Foreskin keratinocyte (primary cell): ENCODE data around the genes NTRK1, FCRL1, PYDC5, FCRL6 and SLAMF8.

DNA sequence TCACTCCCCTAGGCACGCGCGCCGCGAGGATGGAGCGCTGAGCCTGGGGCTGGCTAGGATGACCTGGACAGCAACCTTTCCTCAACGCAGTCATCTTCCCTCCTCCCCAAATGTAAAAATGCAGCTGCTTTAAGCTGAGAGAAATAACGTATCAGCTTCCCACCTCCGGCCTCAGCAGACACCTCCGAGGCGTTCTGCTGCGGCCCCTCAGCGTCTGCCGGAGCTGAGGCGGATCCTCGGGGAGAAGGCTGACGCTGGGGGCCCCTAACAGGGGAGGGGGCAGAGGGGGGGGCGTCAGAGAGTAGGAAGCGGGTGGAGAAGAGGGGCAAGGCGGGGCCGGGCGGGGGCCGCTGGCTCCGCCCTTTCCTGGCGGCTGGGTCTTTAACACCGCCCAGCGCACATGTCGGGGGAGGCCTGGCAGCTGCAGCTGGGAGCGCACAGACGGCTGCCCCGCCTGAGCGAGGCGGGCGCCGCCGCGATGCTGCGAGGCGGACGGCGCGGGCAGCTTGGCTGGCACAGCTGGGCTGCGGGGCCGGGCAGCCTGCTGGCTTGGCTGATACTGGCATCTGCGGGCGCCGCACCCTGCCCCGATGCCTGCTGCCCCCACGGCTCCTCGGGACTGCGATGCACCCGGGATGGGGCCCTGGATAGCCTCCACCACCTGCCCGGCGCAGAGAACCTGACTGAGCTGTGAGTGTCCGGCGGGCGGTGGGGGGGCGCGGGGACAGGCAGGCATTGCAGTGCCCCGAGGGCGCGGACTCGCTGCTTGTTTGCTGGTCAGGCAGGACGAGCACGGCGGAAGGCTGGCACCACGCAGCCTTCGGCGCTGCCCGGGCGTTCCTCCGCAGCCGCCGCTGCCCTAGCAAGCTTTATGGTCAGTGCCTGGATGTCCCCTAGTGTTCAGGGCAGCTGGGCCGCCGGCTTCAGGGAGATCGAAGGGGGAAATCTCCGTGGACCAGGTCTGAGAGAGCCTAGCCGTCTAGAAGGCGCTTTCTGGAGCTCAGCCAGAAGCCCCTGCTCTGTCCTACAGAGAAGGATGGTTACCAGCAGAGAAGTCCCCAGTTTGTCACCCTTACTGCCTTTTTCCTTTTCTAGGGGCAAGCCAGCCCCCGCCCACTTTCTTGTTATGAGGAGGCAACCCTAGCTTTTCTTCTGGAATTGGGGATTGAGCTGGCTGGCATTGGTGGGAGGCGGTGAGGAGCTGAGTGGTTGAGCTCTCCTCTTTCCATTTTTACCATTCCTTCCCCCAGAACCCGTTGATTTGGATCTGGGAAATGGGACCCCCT, at the start of gene NTRK1:
Gene NTRK1 (plus strand): TSS at position 409 of the 1,286 bp plus-strand sequence.
- RAMPAGE, total RNA: no peak

- RAMPAGE, total RNA: no peak
Observed at GRCh38 chr1:156898036-156898756, 4.7 kb downstream of the PEAR1 start.

GRCh38 chr1:156935362-156935865, 15.0 kb downstream of the LRRC71 start:
- RAMPAGE, total RNA: no peak

DNA sequence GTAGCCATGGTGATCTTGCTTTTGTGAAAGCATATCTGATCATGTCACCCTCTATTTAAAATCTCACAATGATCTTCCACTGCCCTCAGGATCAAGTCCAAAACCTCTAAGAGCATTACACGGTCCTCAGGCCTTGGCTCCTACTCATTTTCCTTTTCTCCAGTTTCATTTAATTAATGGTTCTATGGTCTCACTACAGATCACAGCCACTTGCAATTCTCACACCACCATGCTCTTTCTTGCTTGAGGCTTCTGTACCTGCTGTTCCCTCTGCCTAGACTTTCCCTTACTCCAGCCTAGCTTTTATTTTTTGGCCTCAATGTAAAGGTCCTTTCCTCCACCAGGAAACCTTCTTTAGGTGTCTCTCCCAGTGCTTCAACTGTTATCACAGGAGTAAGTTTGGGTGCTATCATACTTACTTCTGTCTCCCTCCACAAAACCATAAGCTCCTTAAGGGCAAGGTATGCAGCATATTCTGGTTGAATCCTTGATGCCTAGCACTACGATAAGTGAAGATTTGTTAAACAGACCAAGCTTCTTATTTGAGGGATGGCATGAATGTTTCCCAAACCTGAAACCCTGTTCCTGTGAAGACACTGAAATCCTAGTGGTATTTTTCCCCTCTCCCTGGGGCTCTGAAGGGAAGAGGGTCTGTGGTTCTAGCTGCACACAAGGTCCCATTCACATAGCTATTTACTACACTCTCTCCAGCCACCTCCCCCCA, 11.9 kb downstream of the ARHGEF11 start:
- RAMPAGE, total RNA: no peak

DNA sequence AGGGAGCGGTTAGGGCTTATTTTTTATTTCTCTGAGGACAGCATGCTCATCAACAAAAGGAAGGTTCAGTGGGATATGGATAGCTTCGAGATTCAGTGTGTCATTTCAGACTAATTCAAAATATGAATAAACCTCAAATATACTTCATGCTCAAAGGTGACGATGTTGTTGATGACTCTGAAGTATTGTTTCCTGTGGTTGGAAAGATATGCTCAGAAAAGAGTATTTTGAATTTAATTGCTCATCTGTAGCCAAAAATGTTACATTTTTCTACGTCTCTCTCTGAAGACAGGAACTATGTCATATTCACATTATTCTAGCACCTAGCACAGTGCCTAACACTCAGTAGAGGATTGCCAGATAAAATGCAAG, 1.8 kb upstream of the FCRL3 start:
- RAMPAGE, total RNA: no peak

DNA sequence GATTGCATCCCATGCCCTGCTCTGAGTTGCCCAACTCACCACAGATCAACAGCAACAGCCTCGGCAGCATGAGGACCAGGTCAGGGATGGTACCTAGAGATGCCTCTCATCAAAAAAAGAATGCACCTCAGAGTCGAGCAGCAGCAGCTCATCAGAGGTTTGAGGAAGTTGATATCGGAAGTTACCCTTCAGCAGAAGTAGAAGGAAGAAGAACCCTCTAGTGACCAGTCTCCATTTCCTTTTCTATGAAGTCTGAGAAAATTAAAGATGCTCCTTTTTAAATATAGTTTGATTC, at the start of gene FCRL1:
Gene FCRL1 (minus strand): TSS at position 153 of the 295 bp plus-strand sequence.
- RAMPAGE, total RNA: no peak

DNA sequence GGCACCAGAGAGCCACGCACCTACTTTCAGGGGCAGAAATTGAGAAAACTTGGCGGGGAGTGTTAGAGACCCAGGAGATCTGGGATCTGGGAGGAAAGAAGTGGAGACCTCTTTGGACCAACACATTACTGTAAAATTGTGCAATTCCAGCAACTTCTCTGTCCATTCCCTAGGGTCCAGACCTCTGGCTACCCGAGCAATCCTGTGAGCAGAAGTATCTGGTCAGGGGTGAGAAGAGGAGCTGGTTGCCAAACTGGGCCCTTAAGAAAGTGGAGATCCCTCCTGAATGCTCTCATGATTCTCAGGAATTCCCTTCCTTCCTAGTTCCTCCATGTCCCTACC, 1.3 kb upstream of the KIRREL1 start:
- RAMPAGE, total RNA: no peak

GRCh38 chr1:158049107-158049762, 55.8 kb downstream of the KIRREL1 start:
- RAMPAGE, total RNA: no peak

GRCh38 chr1:158097464-158097779, 30.7 kb downstream of the SMIM42 start:
- RAMPAGE, total RNA: no peak

- RAMPAGE, total RNA: no peak
Observed at GRCh38 chr1:158833370-158833670, 2.2 kb downstream of the MNDA start.

DNA sequence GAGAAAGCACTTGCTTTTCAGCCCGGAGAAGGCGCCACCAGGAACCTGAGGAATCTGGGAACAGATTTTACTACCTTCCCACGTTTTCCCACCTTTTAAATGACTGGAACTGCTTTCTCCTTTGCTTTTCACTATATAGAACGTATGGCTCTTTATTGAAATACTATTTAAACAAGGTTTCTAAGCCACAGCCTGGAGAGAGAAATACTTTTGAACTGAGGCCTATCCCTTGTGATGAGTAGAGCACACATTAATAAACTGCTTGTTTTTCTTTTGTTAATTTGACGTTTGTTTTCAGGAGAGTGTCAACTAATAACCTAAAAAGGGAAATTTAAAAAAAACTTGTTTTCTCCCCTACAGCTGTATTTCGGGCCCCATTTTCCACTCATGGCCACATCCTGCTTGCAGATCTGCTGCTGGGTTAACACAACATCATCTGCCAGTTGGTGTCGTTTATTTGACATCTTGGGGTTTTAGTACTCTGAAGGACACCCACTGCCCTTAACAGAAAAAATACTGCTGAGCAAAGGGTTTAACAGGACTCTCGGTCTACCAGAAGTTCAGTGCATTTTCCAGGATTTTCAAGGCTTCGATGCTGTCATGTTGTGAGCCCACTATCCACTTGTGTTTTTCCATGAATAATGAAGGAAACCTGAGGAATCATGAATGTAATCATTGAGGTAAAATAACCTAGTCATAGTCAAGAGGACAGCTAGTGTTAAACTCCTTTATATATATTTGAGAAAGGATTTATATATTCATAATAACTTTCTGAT, 855 bp upstream of the PYHIN1 start:
- RAMPAGE, total RNA: no peak

DNA sequence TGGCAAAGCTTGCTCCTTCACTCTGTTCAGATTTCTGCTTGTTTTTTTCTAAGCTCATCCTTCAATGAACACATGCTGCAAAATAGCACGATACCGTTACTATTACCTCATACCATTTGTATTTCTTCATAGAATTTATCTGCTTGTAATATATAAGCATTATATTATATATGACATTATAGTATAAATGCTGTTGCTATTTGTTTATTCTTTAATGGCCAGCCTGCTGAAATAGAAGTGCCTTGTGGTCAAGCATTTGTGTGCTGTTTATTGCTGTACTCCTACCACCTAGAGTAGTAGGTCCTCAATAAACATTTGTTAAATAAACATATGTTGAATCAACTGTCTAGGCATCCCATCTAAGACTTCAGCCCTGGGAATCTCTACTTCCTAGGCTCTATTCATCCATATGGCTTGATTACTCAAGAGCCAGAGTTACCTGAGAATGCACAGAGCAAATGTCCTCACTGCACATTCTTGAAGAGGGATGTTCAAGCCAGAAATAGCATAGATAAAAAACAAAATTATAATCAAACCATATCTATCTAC, at the start of gene PYDC5:
Gene PYDC5 (minus strand): TSS at position 300 of the 549 bp plus-strand sequence.
- RAMPAGE, total RNA: no peak

- RAMPAGE, total RNA: no peak
Observed at GRCh38 chr1:159008648-159009125, 1.0 kb upstream of the IFI16 start.

DNA sequence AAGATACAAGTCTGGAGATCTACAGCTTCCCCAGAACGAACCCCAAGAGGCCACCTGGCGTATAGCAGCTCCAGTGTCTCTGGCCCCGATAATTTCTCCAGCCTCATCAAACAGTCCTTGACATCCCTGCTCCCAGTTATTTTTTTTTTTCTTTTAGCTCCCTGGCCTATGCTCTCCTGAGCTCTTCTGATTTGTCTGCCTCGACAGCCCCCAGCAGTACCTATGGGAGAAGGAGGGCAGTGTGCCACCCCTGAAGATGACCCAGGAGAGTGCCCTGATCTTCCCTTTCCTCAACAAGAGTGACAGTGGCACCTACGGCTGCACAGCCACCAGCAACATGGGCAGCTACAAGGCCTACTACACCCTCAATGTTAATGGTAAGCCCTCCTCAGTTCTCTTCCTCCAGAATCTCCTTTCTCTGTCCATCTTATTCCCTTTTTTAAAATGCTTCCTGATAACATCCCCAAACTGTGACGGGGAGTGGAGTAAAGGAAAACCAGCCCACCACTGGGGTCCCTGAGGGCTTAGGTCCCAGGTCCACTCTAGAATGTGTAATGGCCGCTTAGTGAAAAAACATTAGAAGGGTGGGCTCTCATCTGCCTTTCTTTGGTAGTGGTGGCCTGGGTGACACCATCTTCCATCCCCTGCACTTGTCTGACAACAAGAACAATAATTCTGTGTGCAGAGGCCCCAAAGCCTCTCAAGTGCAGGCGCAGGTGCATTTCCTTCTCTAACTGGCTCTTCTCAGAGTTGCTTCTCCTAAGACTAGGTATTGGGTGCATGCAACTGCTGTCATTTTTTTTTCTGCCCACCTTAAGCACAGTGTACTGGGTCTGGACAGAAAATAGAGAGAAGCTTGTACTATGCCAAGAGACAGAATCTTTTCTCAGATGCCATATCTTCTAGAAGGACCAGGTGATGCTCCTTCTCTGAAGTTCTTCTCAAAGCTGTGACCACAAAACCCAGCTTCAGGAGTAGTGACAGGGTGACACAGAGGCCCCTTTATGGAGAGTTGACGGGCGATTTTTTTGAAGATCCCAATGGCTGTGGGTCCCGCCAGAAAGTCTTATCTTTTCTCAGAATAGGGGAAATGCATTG, 7.6 kb upstream of the ACKR1 start:
- RAMPAGE, total RNA: no peak

- RAMPAGE, total RNA: no peak
Observed at GRCh38 chr1:159205142-159205883, 638 bp downstream of the ACKR1 start.

DNA sequence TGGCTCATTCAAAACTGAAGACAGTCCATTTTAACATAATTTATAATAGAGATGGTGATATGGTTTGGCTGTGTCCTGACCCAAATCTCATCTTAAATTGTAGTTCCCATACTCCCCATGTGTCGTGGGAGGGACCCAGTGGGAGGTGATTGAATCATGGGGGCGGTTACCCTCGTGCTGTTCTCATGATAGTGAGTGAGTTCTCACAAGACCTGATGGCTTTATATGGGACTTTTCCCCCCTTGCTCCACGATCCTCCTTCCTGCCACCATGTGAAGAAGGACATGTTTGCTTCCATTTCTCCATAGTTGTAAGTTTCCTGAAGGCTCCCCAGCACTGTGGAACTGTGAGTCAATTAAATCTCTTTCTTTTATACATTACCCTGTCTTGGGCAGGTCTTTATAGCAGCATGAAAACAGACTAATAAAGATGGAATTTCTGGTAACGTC, 4.1 kb downstream of the APCS start:
- RAMPAGE, total RNA: no peak

GRCh38 chr1:159602620-159602912, 14.9 kb downstream of the APCS start:
- RAMPAGE, total RNA: no peak

DNA sequence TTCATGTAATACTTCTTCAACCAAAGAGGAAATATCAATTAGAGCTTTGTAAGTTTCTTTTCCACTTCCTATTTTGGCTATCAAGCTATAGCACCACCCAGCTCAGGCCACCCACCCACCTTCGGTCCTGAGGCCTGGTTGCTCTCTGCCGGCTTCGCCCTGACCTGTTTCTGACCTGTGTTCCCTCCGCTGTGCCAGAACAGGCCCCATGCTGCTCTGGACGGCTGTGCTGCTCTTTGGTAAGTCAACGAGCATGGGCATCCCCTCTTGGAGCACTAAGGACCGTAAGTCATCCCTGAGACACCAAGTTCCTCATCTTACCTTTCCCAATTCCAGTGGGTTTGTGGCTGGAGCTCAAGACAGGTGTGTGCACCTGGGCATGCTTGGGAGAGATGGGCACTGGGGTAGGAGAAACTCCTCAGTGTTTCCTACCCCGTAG, at the start of gene FCRL6:
Gene FCRL6 (plus strand): TSS at position 144 of the 439 bp plus-strand sequence.
- RAMPAGE, total RNA: no peak

GRCh38 chr1:159826475-159827051, at the start of gene SLAMF8:
SLAMF8 (plus strand) TSS chr1:159826873.
- RAMPAGE, total RNA: no peak

DNA sequence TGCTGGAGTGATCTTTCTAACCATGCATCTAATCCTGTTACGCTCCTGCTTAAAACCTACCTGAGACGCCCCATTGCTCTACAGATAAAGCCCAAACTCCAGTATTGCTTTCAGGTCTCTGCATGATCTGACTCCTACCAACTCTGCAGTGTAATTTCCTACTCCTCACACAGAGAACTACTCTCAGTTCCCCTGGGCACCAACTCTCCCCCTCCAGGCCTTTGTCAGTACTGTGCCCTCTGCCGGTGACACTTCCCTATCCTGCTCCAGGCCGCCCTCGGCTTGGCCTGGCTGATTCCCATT, 2.5 kb downstream of the SLAMF8 start:
- RAMPAGE, total RNA: no peak